Bronchus fibroblast of lung (primary cell): Measurements from ENCODE around the genes GDA and OSTF1.

DNA sequence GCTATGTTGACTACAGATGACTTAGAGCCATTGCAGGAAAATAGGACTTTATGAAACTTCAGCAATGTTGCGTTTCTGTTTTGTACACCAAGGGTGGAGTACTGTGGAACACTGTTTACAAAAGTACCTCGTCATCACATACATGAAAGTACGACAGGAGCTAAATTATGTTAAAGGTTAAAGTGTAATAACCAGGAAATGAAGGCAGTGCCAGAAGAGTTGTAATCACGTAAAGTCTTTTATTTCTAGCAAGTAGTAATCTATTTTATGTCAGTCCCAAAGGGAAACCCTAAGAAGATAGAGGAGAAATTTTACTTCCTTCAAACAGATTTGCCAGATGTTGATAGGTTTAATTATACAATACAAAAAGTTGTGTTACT, 50.9 kb downstream of the C9orf85 start:
- RAMPAGE, long total RNA: no peak

DNA sequence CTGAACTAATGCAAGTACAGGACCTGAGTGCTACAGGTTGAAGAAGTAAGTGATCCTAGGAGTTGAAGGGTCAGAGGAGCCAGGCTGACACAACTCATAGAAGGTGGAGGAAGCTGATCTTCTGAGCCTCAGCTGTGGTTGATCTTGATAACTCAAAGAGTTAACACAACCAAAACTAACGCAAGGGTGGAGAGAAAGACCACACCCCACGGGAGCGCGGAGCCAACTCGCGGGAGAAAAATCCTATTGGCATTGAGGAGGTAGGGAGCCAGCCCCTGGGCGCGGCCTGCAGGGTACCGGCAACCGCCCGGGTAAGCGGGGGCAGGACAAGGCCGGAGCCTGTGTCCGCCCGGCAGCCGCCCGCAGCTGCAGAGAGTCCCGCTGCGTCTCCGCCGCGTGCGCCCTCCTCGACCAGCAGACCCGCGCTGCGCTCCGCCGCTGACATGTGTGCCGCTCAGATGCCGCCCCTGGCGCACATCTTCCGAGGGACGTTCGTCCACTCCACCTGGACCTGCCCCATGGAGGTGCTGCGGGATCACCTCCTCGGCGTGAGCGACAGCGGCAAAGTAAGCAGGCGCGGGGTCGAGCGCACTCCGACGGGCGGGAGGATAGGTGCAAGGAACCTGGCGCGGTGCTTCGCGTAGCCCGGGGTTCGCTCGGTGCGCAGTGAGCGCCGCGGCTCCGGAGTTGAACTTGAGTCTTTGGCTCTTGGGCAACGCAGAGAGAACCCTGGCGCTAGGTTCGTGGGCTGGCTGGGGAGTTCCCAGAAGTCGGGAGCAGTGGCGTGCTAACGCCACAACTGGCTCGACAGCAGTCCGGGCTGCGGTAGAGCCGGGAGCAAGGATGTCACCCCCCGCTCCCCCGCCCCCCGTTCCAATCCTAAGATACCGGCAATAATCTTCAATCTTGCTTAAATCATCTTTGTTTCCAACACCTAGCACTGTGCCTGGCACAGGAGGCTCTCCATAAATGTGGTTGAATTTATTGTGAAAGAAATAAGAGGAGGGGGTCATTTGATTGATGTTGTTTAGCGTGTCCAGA, at the start of gene GDA:
Gene GDA (plus strand): TSS at position 324 of the 1,041 bp plus-strand sequence.
- RAMPAGE, long total RNA: no peak

GRCh38 chr9:72359803-72360344, 5.1 kb downstream of the ZFAND5 start:
- RAMPAGE, long total RNA: no peak

- RAMPAGE, long total RNA: no peak
Measured at GRCh38 chr9:72396542-72396944, 31.5 kb upstream of the ZFAND5 start.

GRCh38 chr9:72827492-72828033, 125.3 kb downstream of the ALDH1A1 start:
- RAMPAGE, long total RNA: no peak

GRCh38 chr9:72946719-72947542, 5.9 kb downstream of the ALDH1A1 start:
- RAMPAGE, long total RNA: no peak

GRCh38 chr9:72947903-72948627, 4.8 kb downstream of the ALDH1A1 start:
- RAMPAGE, long total RNA: no peak

- RAMPAGE, long total RNA: no peak
Measured at GRCh38 chr9:72950912-72951389, 1.9 kb downstream of the ALDH1A1 start.

- RAMPAGE, long total RNA: no peak
Measured at GRCh38 chr9:72983087-72983381, 30.2 kb upstream of the ALDH1A1 start.

DNA sequence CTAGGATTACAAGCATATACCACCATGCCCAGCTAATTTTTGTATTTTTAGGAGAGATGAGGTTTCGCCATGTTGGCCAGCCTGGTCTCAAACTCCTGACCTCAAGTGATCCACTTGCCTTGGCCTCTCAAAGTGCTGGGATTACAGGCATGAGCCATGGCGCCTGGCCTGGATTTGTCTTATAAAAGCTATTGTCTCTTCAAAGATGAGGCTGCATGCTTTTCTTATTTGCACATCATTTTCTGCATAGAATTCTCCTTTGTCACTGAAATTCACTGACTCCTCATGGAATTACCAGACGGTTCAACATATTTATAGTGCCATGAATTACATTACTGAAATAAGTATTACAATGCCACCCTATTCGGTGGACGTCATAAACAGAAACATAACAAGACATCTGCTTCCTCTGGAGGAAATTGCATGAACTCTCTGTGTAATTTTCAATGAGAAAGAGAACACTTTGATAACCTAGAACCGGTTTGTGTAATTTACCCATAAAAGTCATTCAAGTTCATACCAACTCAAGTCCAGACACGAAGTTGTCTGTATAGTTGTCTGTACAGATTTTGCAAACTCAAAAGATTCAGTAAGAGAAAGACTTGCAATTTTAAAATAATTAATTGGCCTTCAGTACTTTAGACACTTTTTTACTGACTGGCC, 35.0 kb upstream of the ALDH1A1 start:
- RAMPAGE, long total RNA: no peak

GRCh38 chr9:73010048-73010286, 57.1 kb upstream of the ALDH1A1 start:
- RAMPAGE, long total RNA: no peak

DNA sequence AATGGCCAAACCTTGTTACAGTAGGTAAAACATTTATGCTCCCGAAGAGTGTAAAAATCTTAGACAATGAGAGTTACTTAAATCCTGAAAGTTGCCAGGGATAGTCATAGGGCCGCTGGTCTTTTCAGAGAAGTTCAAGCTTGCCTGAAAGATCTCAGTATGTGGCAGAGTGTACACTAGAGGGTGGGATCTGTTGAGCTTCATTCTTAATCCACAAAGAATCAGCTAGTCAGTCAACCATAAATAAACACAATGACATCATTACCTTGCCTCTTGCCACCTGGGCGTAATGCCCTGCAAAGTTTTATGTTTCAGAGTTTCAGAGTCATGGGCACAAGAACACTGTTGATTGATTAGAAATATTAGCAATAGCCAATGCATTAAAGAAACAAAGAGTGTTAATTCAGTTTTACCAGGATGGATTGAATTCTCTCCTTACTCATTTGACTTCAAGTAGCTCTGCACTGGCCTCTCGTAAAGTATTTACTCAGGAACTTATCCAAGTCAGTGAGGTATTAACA, 14.4 kb upstream of the ANXA1 start:
- RAMPAGE, long total RNA: no peak

DNA sequence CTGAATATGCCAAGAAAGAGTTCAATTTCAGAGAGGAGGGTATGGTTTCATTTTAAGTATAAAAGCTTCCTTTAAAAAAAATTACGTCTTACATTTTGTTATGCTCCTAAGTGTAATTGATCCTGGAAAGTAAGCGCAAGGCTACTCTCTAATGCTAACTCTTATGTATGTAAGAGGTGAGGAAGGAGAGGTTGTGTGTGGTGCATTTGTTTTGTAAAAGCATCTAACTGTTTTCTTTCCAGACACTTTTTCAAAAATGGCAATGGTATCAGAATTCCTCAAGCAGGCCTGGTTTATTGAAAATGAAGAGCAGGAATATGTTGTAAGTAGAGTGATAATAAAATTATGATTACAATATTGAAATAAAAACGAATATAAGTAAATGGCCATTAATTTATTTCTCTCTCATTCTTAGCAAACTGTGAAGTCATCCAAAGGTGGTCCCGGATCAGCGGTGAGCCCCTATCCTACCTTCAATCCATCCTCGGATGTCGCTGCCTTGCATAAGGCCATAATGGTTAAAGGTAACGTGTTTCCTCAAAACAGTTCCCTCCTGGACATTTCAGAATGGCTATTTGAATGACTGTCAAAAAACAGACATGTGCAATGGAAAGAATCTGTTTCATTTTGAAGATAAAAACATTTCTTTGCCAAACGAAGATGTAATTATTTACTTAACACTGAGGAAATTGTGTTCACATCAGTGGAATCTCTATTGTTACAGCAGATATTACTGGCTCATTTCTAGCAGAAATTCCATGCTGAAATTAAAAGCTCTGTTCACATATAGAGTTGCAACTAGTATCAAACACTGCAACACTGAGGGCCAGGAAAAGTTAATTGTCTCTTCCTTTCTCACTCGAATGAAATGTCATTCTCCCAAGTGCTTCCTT, 6.9 kb downstream of the ANXA1 start:
- RAMPAGE, long total RNA: no peak

DNA sequence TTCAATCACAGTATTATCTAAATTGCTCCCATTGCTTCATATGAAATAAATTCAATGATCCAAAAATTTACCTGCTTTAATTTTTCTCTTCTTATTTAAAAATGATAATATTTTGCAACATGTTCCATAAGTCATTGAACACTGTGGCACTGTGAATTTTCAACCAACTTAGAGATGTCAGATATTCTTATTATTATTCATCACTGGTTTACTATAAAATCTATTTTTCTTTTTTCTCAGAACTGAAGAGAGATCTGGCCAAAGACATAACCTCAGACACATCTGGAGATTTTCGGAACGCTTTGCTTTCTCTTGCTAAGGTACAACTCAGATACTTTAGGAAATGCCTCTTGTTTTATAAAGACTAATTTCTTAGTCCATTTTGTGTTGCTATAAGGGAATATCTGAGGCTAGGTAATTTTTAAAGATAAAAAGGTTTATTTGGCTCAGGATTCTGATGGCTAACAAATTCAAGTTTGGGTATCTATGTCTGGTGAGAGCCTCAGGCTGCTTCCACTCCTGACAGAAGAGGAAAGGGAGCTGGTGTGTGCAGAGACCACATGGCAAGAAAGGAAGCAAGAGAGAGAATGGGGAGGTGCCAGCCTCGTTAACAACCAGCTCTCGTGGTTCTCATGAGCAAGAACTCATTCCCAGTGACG, 11.0 kb downstream of the ANXA1 start:
- RAMPAGE, long total RNA: no peak

GRCh38 chr9:73549855-73550467, 398.3 kb downstream of the ANXA1 start:
- RAMPAGE, long total RNA: no peak

- RAMPAGE, long total RNA: no peak
Measured at GRCh38 chr9:74886795-74887766, 640 bp downstream of the TRPM6 start.

GRCh38 chr9:75085673-75086142, 2.2 kb downstream of the NMRK1 start:
- RAMPAGE, long total RNA: no peak

DNA sequence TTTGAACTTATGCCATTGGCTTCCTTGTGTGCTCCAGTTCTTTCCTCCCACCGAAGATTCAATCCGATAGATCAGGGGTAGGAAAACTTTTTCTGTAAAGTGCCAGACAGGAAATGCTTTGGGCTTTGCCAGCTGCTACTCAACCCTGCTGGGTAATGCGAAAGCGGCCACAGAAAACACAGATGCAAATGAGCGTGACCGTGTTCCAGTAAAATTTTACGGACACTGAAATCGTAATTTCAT, 721 bp downstream of the NMRK1 start:
- RAMPAGE, long total RNA: no peak

DNA sequence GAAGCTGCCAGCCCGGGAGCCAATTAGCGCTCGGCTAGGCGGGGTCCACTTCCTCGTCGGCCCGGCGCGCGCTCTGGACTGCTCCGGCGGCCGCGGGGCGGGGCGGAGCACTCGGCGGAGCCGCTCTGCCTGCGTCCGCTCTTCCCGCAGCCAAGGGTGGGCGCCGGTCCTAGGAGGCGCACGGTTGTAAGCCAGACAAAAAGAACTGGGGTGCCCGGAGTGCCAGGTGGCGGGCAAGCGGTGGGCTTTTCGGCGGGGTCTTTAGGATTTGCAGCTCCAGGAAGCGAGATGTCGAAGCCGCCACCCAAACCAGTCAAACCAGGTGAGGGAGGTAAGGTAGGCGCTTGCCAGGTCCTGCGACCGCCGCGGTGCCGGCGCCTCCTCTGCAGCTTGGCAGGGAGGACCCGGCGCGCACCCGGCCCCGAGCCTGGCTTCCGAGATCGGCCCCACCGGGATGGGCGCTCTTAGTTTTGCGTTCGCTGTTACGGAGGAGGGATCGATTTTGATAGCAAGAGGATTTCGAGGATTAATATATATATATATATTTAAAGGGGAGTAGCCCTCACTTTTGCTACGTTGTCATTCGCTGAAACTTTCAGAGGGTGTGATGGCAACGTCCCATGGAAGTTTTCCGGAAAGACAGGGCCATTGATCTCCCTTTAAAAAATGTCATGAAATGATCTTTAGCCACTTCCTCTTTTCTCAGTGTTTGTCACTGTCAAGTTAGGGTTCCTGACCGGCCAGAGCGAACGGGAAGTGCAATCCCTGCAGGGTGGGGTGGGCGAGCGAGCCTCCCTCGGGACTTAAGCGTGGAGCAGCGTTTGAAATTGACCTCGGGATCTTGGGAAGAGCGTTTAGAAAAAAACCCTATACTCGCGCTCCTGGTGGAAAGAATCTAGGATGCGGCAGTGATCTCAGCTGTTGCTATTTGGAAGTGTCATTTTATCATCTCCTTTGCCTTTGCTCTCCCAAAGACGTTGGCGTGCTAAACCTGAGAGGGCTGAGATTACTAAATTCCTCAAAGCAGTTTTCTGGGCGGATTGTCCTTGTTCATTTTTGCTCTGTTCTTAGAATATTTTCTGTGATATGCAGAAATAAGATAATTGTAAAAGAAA, at the start of gene OSTF1:
Gene OSTF1 (plus strand): TSS at position 110 of the 1,115 bp plus-strand sequence.
- RAMPAGE, long total RNA: start-site peak on the plus strand centred at position 116 of the sequence, 80 bp wide, 737 and 446 reads in 2 replicates

GRCh38 chr9:76026842-76027320, 136.4 kb downstream of the PCSK5 start:
- RAMPAGE, long total RNA: no peak